Monocyte (primary cell): ENCODE results near the genes DUSP29 and DUSP13.

GRCh38 chr10:74227894-74228603, 77.0 kb downstream of the ADK start:
- PRO-cap, 2 experiments, result no peak in any of the 2 experiments

- PRO-cap, 2 experiments, result no peak in any of the 2 experiments
Measured at GRCh38 chr10:74250641-74251277, 99.7 kb downstream of the ADK start.

- PRO-cap, 2 experiments, result no peak in any of the 2 experiments
Measured at GRCh38 chr10:74422634-74423479, 271.8 kb downstream of the ADK start.

GRCh38 chr10:74825772-74826128, 650 bp upstream of the KAT6B start:
- PRO-cap, 2 experiments, result peak in 2 of 2 experiments; most common plus-strand start chr10:74825928 (in 1); most common minus-strand start chr10:74826108 (in 2)

DNA sequence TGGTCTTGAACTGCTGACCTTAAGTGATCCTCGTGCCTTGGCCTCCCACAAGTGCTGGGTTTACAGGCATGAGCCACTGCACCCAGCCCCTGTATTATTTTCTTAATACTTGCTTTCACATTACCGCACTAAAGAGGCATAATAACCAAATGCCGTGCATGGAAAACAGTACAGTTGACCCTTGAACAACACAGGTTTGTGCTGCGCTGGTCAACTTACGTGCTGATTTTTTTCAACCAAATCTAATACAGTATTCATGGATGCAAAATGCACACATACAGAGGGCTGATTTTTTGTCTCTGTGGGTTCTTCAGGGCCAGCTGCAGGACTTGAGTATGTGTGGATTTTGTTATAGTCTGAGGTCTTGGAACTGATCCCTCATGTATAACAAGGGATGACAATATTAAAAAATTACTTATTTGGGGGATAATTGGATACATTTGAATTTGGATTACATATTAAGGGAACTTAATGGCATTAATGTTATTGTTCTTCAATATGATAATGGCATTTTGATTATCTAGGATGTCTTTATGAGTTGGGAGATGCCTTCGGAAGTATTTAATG, 39.4 kb downstream of the KAT6B start:
- PRO-cap, 2 experiments, result peak in 1 of 2 experiments; most common plus-strand start position 357 of the sequence (in 1)

GRCh38 chr10:74869689-74870122, 43.3 kb downstream of the KAT6B start:
- PRO-cap, 2 experiments, result no peak in any of the 2 experiments

DNA sequence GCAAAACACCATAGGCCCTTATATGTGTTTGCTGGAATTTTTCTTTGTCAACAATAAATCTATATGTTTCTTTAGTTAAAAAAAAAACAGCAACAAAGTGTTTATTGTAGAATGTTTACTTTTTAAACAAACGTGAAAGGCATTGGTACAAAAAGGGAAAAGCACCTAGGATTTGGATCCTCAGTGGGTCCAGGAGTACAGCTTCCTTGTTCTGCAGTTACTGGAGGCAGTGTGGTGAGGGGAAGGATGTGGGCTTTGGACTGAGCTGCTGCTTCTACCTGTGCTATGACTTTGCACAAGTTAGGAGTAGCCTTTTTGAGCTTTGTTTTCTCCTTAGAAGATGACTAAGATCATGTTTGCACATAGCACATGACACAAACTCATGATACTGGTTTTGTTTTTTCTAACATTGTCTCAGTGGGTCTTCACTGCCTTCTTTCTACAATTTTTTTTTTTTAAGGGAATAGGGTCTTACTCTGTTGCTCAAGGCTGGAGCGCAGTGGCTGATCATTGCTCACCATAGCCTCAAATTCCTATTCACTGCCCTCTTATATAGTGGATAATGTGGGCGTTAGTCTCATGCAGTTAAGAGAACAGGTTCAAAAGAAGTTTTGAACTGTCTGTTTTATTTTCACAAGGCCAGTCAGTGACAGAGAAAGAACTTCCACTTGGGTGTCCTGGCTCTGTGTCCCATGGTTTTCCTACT, 71.8 kb downstream of the KAT6B start:
- PRO-cap, 2 experiments, result no peak in any of the 2 experiments

DNA sequence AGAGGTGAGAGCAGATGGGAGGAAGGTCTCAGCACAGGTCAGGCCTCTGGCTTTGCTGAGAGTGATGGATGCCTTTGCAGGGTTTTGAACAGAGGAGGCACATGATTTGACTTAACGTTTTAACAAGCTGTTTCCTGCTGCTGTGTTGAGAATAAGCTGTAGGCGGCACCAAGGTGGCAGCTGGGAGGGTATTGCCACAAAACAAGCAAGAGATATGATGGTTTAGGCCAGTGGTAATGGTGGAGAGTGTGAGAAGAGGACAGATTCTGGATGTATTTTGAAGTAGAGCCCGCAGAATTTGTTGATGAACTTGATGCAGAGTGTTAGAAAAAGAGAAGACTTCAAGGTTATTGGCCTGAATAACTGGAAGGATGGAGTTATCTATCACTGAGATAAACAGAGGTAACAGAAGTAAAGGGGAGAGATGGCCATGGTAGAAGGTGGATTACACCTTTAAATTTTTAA, 97.4 kb downstream of the KAT6B start:
- PRO-cap, 2 experiments, result no peak in any of the 2 experiments

- PRO-cap, 2 experiments, result no peak in any of the 2 experiments
Measured at GRCh38 chr10:75020341-75021065, 52.9 kb downstream of the DUSP29 start.

GRCh38 chr10:75021692-75022557, 51.5 kb downstream of the DUSP29 start:
- PRO-cap, 2 experiments, result no peak in any of the 2 experiments

- PRO-cap, 2 experiments, result no peak in any of the 2 experiments
Measured at GRCh38 chr10:75034948-75035527, 38.4 kb downstream of the DUSP29 start.

DNA sequence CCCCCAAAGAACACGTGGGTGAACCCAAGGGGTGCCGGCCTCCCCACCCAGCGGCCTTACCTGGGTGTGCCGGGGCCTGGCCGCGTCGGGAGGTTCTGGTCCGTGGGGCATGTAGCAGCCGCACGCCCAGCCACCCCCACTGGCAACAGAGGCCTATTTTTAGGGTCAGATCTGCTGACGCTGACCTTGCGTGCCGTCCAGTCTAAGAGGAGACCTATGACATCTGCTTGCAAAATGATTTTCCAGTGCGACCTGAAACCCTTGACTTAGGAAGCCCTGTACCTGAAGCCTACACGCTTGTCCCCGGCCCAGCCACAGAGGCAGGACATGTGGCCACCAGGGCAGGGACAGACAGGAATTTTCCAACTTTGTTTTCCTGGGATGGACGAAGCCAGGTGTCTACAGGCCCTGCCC, at the start of gene DUSP29:
Gene DUSP29 (minus strand): TSS at position 134 of the 414 bp plus-strand sequence.
- PRO-cap, 2 experiments, result no peak in any of the 2 experiments

DNA sequence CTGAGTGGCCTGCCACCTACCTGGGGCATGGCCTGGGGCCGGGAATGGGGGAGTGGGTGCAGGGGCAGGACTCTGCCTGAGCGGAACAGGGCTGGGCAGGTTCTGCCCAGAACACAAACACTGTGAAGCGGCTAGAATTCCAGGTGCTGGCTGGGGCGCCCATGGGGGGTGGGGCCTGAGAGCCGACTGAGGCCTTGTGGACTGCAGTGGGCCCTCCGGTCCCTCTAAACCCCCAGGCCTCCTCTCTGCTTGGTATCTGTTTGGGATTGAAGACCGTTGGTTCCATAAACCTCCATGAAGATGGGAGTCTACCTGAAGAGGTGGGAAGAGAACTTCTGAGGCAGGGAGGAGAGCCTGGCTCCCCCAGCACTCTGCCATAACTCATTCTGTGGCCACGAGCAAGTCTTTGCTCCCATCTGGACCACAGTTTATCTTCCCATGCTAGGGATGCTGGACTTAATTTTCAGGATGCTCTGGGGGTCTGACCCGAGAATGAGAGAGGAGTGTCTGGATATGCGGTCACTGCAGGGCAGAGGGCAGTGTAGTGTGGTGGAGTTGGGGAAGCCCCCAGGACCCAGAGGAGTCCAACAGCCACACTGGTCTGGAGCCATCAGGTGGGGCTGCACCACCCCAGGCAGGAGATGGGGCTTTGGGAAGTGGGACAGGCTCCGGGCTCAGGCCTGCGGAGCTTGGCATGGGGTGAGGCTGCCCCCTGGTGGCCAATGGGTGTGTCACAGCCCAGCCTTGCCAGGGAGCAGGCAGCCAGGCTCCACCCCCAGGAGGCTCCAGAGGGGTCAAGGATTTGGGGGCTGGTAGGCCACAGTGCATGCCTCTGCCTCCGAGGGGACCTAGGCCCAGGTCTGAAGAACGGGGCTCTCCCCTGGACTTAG, at the start of gene DUSP13:
Gene DUSP13 (minus strand): TSS at position 104 of the 890 bp plus-strand sequence.
- PRO-cap, 2 experiments, result no peak in any of the 2 experiments

- PRO-cap, 2 experiments, result peak in 2 of 2 experiments; most common plus-strand start chr10:75233414 (in 1); most common minus-strand start chr10:75233655 (in 1)
Measured at GRCh38 chr10:75233333-75233912, 2.3 kb downstream of the COMTD1 start.

DNA sequence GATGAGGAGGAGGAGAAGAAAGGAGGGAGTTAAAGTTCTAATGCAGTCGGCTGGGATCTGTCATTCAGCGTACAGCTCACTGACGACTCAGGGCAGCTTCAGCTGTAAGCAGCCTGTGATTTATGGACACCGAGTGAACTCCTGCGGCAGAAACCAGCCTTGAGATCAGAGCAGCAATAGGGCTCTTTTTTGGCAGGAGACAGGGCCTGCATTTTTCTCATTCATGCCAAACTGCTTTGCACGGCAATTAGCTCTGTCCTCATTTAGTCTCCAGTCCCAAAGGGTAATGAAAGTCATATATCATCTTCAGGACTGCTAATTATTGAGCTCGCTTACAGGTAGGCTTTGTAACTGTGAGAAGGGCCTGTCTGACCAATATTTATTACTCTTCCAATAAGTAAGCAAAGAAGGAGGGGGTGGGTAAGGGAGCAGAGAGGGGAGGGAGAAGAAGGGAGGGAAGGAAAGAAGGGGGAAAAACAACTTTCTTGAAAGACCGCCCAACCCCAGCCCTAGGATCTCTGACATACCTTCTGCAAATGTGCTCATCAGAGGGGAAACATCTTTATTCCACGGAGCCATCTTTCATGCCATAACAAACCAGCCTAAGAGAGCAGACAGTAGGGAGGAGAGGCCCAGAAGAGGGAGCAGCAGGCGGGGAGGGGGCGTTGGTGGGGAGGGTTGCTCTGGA, 48.1 kb upstream of the COMTD1 start:
- PRO-cap, 2 experiments, result no peak in any of the 2 experiments

- PRO-cap, 2 experiments, result peak in 2 of 2 experiments; most common plus-strand start chr10:75401939 (in 1); most common minus-strand start chr10:75402332 (in 1)
Measured at GRCh38 chr10:75401833-75402513, 409 bp upstream of the ZNF503 start.

DNA sequence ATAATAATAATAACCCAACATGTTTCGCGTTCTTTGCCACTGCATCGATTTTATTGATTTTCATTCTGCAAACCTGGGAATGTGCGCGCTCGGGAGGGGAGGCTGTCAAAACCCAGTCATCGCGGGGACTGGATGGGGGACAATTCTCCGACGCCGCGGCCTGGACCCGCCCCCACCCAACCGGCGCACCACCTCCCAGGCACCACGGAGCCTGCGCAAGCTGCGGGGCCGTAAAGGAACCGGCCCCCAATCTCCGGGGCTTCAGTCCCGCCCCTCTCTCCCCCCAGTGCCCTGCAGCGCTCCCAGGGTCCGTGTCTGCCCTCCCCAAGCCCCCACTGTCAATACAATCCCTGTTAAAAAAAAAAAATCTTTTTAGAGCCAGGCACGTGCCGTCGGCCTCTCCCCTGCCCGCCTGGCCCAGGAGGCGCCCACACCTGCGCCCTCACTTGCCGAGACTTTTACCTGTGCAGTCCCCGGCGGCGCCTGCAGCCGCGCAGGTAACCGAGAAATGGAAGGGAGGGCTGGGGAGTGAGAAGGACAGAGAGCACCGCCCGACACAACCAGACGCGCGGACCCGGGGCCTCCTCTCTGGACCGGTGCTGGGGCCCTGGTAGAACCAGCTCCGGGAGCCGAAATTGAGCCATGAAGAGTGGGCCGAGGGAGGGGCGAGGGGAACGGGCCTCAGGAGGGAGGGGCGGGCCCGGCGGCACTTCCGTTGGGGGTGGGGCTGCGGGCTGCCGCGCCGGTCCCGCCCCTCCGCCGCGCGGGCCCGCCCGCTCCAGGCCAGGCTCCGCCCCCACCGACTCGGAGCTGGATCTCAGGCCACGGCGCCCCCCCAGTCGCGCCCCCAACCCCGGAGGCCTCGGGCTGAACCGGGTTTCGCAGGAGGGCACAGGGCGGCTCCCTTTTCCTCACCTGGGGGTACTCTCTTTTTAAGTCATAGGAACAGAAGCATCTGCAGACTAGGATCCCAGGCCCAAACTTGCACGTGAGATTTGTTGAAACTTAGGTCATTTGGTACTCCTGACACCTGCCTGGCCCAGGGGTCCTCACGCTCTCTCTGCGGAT, 7.7 kb upstream of the ZNF503 start:
- PRO-cap, 2 experiments, result peak in 1 of 2 experiments; most common minus-strand start position 587 of the sequence (in 1)

DNA sequence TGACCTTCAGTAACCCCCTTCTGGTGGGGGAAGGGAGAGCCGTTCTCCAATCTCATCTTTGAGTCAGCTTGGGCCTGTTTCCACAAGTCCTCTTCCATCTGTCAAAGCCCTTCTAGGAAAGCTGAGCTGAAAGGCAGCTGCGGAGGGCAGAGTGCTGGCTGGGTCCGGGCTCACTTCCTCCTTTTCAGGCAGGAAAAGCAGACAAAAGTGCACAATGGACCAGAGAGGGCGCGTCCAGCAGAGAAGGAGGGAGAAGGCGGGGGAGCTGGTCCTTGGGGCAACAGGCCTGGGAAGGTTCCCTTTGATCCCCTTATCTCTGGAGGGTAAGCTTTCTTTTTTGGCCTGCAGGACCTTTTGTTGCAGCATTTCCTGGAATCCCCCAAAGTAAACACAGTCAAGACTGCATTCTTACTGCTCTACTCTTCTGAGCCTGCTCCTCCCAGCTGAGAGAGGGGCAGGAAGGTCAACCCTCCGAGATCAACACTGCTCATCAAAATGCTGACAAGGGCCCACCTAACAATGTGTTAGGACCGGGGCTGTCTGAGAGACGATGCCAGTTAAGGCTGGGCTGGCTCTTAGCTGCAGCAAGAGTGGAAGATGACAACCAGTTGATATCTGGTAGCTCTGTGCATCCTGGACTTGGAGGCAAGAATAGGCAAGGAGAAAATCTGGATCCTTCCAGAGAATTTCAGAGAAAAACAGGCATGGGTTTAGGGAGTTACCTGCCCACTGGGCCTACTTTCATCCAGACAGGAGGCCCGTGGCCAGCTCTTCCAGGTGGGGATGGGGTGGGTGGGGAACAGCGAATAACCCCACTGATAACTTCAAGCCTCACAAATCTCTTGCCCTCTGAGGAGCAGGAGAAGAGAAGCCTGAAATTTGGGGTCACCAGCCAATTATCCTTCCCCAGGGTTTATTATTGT, 1.0 kb upstream of the LRMDA start:
- PRO-cap, 2 experiments, result no peak in any of the 2 experiments

DNA sequence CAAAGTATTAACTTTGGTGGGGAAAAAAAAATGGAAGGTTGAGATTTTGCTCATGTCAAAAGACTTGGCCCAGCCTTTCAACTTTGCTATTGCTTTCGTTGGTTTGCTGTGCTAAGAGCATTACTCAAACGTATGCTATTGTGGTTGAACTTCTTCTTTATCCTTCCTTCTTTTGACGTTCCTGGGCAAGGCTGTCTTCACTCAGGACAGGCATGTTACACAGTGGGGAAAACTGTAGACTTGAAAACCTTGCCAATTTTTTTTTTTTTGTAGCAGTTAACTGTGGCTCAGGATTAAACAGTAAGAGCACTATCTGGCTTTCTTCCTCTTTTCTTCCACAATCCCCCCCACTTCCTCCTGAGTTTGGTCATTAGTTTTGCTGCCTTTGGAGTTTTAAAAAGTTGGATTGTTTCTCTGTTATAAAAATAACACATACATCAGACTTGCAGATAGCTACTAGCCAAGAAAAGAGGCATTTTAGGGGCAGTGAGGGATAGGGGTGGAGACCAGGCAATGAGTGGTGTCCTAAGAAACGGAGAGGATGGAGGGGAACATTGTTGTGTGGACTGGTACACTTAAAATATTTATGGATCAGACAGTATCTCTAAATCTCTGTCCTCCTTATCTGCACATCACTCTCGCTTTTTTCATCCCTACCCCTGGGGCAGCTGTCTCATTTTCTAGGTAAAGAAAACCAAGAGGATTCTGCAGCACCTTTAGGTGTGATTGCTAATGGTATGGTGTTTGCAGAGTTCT, 181.6 kb downstream of the LRMDA start:
- PRO-cap, 2 experiments, result no peak in any of the 2 experiments

DNA sequence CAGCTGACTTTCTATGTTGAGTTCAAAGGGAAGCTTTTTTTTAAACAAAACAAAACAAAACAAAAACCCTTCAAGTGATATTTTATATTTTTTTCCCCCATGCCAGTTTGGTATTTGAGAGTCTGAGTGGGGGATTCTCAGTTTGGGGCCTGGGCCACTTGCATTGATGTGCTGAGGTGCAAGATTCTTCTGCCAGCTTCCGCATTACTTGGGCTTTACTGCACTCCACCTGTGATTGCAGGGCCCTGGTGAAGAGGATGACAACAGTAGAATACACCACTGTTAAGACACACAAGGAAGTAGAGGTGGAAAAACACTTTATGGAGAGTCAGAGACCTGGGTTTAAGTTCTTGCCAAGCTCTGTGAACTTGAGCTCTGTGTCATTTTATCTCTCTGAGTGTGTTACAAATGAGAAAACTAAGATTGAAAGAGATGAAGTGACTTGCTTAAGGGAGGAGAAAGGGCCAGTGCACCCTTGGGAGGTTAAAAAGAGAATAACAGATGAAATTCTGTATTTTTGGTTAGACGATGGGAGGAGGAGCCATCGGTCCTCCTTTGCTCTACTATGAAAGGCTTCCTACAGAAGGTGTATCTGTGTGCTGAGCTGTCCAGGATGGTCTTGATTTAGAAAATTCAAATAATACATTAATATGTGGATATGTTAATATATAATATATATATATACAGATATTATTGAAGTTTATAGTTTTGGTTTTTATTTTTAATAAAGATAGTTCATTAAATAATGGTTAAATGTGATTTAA, 209.5 kb downstream of the LRMDA start:
- PRO-cap, 2 experiments, result no peak in any of the 2 experiments